Iris pigment epithelial cell (primary cell): ENCODE measurements around a stretch of chr5.

DNA sequence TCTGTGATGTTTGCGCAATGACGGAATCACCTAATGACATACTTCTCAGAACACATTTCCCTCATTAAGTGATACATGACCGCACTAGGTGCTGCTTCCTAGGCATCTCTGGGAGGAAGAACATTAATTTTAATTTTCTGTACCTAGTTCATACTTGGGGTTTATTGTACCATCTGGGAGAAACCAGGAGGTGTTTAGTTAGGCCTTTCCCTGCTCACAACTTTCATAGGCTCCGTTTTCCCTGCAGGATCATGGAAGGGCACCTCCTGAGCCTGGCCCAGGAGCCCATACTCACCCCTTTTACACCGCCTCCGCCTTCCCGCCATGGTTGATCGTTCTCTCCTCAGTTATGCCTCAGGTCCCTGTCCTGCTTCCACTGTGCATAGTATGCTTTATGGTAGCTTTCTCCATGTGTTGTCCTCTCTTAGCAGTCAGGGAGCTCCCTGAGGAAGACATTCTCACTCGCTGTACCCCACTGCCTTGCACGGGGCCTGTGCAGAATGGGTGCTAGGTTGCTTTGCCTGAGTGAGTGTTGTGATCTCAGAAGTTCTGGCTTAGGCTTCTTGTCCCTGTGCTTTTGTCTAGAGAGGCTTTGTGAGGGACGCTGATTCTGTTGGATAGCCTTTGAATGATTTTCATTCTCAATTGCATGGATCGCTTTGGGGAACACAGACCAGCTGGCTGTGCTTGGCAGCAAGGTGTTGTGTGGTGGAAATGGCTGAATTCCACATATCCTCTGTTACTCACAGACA is 75.9 kb downstream of the IQGAP2 start:
- RRBS: no CpG with 5 or more reads among the region's 12 CpGs

- RRBS: no CpG with 5 or more reads among the region's 6 CpGs
Observed at GRCh38 chr5:76642398-76643112, 19.4 kb upstream of the F2RL2 start.

DNA sequence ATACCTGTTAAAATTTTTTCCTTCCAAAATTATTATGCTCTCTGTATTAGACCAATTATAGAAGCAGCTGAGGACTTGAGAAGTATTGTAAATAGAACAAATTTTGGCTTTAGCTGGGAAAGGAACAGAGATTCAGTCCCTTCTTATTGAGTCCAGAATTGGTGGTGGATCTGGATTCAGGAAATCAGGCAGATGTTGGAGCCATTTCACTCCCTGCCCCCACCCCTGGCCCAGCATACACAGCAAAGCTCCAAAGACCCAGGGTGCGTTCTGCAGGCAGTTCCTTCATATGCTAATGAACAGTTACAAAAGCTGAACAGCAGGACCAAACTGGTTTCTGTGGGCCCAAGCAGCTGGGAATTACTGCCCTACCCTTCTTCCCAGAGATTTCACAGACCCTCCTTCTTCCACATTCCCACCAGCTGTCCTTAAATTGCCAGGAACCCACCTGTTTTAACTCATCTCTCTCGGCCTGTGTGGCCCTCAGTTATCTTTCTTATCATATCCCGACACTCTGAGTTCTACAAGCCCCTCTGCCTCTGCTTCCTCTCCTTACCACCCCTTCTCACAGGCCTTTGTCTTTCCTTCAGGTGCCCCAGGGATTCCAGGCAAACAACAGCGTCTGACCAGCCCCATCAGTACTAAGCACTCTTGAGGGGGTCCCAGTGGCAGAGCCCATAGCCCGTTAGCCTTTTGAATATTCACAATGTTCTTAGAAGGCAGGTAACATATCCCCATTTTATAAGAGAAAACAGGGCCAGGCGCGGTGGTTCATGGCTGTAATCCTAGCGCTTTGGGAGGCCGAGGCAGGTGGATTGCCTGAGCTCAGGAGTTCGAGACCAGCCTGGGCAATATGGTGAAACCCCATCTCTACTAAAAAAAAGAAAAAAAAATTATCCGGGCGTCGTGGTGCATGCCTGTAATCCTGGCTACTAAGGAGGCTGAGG is 10.6 kb upstream of the F2RL1 start:
- RRBS: no CpG with 5 or more reads among the region's 13 CpGs

- RRBS: no CpG with 5 or more reads among the region's 30 CpGs
Observed at GRCh38 chr5:76954375-76955103, 1.7 kb downstream of the CRHBP start.

- RRBS: no CpG with 5 or more reads among the region's 6 CpGs
Observed at GRCh38 chr5:77062850-77063515, 24.1 kb downstream of the ZBED3 start.

- RRBS: no CpG with 5 or more reads among the region's 13 CpGs
Observed at GRCh38 chr5:77087853-77088312, 798 bp upstream of the ZBED3 start.

GRCh38 chr5:77167914-77168660 is 42.4 kb upstream of the PDE8B start:
- RRBS: no CpG with 5 or more reads among the region's 10 CpGs

GRCh38 chr5:78286178-78286771 is 8.2 kb downstream of the AP3B1 start:
- RRBS: no CpG with 5 or more reads among the region's 1 CpG

GRCh38 chr5:78353479-78353704 is 7.0 kb upstream of the SCAMP1 start:
- RRBS: no CpG with 5 or more reads among the region's 3 CpGs

GRCh38 chr5:78360694-78361995 is 728 bp downstream of the SCAMP1 start:
- RRBS: 2% methylated on average over 16 of the region's 63 CpGs

DNA sequence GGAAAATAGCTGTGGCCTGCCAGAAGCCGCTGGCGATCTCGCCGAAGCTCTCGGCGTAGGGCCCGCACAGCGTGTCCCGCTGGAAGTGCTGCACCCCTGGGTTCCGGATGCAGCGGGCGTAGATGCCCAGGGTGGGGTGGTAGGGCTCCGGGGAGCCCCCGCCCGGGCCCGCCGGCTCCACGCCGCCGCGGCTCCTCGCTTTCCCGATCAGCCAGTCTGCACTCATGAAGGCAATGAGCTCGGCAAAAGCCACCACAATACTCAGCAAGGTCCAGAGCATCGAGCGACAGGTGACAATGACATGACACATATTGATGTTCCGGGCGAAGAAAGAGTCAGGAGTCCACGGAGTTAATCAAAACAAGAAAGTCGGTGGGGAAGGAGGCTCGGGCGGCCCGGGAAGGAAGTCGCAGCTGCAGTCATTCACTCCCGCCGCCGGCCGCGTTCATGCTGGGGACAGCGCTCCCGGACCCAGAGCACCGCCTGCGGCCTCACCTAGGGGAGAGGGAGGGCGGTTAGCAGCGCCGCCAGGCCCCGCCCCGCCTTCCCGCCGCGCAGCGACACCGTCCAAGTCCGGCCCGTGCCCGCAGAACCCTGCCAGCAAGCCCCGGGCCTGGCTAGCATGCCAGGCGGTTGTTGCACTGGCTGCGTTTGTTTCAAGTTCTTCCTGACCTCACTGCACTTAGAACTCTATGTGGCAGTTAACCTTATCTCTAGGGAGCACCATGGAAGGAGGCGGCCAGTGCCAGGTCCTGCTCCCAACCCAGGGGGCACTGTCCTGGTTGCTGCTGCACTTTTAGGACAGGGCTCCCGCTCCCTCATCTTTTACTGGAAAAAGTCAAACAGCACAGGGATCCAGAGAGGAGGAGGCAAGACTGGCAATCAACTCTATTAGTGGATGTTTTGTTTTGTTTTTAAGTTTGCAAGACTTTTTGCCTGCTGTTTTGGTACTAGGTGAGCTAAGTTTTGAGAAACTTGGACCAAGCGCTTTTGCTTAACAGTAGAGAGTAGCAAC is 138.4 kb downstream of the LHFPL2 start:
- RRBS: 29% methylated on average over 13 of the region's 62 CpGs

- RRBS: 2% methylated on average over 28 of the region's 67 CpGs
Observed at GRCh38 chr5:78647831-78648479, 617 bp downstream of the LHFPL2 start.

DNA sequence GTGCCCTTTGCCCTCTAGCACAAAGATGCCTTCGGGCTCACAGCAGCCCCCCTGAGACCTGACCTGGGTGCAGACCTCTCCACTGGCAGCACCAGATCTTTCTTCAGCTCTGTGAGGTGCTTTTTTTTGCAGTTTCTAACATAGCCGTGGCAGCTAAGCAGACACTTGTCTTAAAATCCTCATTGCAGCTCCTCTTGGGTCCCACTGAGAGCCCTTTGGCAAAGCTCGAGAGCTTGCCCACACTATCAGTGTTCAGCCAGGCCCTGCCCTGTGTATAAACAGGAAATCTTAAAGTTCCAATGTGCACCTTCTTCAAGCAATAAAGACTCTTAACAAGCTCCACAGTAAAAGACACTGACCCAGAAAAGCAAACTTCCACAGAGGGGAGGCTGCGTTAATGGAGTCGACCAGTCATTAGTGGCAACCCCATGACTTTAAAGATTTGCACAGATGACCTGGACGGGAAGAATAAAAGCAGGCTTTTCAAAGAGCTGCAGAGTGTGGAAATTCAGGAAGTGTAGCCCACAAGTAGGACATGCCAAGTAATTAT is 71.9 kb upstream of the LHFPL2 start:
- RRBS: no CpG with 5 or more reads among the region's 6 CpGs

- RRBS: no CpG with 5 or more reads among the region's 5 CpGs
Observed at GRCh38 chr5:78766062-78766550, 117.5 kb upstream of the LHFPL2 start.

GRCh38 chr5:78972963-78973162 is 12.2 kb downstream of the ARSB start:
- RRBS: no CpG with 5 or more reads among the region's 4 CpGs

DNA sequence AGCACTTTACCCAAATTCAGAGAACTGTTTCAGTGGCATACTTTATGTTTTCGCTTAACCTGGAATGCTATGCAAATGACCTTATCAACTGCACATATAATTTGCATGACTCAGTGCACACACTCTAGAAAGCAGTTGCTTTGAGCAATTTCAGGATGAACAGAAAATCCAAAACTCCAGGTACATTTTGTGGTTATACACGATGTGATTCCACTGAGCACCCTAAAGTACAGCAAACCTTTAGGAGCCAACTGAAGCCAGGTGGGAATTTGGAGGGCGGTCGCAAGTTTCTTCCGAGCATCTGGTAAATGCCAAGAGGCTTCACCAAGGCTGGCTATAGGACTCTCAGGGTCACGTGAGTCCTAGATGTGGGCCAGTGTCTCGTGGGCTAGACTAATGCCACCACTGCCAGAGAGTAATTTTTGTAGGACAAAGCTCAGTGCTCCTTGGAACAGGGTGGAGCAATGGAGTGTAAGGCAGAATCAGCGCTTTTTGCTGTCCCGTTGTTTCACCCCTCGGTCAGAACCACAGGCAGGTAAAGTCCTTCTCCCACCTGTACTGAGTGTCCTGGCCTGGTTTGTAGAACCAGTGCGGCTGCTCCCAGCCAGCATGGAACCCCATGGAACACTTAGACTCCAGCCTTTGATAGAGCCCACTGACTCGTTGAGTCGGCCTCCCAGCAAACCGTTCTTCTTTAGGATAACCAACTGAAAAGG is 37.2 kb downstream of the DMGDH start:
- RRBS: no CpG with 5 or more reads among the region's 14 CpGs

DNA sequence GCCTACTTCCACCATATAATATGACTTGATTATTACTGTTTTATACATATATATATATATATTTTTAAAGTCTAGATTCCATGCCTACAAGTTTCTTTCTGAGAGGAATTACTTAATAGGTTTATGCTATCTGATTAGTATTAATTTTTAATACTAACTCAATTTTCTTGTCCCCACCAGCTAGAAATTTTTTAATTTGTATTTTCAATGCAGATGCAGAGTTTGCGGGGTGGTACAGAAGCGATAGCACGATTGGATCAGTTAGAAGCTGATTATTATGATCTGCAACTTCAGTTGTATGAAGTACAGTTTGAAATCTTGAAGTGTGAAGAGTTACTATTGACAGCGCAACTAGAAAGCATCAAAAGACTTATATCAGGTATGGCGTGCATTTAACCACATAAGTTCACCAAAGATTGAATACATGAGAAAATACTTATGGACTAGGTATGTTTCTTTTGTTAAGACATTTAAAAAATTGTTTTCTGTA is 64.1 kb downstream of the JMY start:
- RRBS: no CpG with 5 or more reads among the region's 5 CpGs

GRCh38 chr5:79618202-79618668 is 6.0 kb downstream of the TENT2 start:
- RRBS: no CpG with 5 or more reads among the region's 3 CpGs

GRCh38 chr5:79630841-79631992 is 19.0 kb downstream of the TENT2 start:
- RRBS: no CpG with 5 or more reads among the region's 6 CpGs

DNA sequence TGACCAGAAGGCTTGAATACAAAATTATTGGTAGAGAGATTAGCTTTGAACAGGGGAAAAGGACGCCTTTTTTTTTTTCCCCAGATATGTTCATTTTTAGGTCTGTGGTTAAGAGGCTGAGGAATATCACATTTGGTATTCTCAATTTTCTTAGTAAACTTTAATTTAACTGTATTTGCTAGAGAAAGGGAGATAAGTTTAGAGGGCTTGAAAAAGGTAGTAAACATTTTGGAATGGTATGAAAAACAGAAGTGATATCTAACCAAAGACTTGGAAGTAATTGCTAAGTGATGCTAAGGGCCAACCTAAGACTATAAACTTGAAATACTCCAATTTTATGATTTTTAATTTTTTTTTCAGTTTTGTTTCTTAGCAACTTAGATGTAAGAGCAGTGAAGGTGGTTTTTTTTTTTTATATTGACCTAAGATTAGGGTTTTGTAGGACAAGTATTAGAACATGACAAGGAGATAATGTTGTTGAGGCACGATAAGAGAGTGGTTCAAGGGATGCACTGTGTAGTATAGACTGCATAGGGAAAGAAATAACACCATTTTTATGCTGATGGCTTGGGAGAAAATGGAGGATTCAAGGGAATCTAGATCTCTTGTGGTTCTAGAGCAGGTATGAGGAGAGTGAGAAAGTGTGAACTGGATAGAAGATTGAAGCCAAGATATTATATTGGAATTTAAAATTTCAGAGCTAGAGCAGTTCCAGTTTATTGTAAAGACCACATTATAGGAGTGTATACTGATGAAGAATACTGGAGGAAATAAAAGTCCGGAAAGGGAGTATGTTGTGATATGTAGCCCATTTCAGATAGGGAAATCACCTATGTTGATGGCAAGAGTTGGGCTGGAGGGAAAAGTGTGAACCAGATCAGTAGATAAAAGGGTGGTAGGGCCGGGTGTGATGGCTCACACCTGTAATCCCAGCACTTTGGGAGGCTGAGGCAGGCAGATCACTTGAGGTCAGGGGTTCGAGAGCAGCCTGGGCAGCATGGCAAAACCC is 27.1 kb downstream of the TENT2 start:
- RRBS: no CpG with 5 or more reads among the region's 5 CpGs